Retinal pigment epithelial cell (primary cell): ENCODE measurements around the genes USP6 and SCIMP.

DNA sequence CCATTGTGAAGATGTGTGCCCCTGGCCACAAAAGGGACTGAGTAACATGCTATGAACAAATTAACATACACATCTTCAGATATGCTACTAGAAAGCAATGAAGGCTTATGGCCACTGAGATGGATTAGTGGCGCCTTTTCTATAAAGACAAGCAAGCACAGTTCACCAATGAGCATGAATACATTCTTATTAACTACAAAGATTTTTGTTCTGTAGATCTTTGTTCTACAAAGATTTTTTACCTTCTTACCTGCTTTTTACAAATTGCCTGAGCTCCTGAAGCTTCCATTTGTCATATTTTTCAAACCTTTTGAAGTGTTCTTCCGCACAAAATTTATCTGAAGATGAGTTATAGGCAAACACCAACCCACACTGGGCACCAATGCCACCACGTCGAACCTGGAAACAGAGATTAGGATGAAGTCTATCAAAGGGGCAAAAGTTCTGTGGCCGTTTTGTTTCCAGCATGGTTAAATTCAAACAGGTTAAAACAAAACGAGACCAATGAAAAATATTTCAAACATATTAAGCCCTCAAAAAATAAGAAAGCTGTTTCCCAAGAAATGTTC is 47.2 kb downstream of the ZZEF1 start:
- RRBS, result no CpG with 5 or more reads among the region's 6 CpGs

DNA sequence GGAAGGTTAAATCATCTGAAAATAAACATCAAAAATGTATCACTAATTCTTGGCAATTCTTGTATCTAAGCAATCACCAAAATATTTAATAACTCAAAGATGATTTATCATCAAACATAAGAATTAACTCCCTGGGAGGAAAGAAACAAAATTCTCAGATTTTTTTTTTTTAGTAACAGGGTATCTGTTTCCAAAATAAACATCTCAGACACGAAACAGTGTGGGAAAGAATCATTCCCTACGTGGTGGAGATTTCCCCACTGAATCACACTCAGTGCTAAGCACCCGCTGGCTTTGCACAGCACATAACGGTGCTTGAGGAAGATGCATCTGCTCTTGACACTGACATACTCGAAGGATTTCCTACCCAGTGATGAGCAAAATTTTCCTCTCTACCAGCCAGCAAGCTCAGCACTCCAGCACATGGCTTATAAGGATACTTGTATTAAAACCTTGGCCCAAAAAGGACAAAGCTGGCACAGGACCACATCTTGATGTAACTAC is 59.2 kb downstream of the ANKFY1 start:
- RRBS, result no CpG with 5 or more reads among the region's 5 CpGs

GRCh38 chr17:4519561-4520045 is 20.9 kb downstream of the SPNS2 start:
- RRBS, result no CpG with 5 or more reads among the region's 8 CpGs

DNA sequence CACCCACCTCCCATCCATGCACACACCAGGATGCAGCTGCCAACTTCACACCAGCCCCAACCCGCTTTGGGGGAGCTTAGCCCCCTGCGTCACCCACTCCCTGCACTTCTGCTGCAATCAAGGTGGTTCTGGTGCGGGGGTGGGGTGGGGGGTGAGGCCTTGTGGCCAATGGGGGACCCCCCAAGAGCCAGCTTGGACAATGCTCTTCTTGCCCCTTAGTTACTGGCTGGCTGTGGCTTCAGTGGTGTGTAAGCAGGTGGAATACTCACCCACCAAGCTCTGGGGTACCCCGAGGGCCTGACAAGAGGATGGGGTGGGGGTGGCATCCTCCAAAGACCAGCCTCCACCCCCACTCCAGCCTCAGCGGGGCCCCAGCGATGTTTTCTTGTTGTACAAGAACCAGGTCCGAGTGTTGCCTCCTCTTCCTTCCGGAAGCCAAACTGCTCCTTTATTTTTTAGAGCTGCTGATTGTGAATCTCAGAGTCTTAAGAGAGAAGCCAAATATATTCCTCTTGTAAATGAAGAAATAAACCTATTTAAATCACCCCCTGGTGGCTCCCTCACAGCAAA is 16.6 kb downstream of the MYBBP1A start:
- RRBS, result no CpG with 5 or more reads among the region's 8 CpGs

- RRBS, result no CpG with 5 or more reads among the region's 9 CpGs
These were observed 2.9 kb downstream of the SMTNL2 start for GRCh38 chr17:4587102-4587703.

- RRBS, result no CpG with 5 or more reads among the region's 11 CpGs
These were observed 3.5 kb downstream of the SMTNL2 start for GRCh38 chr17:4587732-4588251.

DNA sequence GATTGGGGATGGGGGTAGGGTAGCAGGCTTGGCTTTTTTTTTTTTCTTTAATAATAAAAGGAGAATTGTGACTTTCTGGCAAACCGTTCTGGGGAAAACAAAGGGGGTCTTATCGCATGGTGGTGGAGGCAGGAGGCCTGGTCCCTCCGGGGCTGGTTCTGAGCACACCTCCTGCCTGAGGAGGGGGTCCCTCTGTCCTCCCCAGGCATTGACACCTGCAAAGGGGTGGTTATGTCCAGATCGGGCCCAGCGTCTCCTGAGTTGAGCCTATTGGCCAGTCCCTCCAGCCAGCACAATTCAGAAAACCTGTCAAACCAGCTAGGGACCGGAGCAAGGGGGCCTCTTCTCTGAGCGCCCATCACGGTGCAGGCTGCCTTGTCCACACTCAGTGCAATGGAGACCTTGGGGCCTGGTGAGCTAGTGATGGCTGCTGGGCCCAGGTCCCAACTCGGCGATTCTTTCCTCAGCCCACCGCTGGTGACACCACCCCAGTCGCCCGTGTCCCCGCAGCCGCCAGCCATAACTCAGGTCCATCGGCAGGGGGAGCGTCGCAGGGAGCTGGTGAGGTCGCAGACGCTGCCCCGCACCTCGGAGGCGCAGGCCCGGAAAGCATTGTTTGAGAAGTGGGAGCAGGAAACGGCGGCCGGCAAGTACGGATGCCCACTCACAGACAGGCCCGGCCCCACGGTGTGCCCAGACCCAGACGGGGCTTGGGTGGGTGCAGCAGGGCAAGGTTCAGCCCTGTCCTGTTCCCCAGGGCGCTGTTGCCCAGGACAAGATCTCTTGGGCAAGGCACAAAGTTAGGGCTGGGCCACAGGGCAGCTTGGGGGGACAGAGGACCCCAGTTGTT is 10.6 kb downstream of the SMTNL2 start:
- RRBS, result 36% methylated on average over 2 of the region's 32 CpGs

GRCh38 chr17:4671773-4672126 is 30.3 kb upstream of the ALOX15 start:
- RRBS, result no CpG with 5 or more reads among the region's 6 CpGs

- RRBS, result no CpG with 5 or more reads among the region's 3 CpGs
These were observed 10.9 kb upstream of the CXCL16 start for GRCh38 chr17:4750637-4750991.

GRCh38 chr17:4772269-4772588 is 543 bp downstream of the TM4SF5 start:
- RRBS, result no CpG with 5 or more reads among the region's 9 CpGs

GRCh38 chr17:4840689-4841022 is 7.5 kb downstream of the MINK1 start:
- RRBS, result no CpG with 5 or more reads among the region's 7 CpGs

GRCh38 chr17:4858450-4859296 is 25.5 kb downstream of the MINK1 start:
- RRBS, result 13% methylated on average over 2 of the region's 11 CpGs

DNA sequence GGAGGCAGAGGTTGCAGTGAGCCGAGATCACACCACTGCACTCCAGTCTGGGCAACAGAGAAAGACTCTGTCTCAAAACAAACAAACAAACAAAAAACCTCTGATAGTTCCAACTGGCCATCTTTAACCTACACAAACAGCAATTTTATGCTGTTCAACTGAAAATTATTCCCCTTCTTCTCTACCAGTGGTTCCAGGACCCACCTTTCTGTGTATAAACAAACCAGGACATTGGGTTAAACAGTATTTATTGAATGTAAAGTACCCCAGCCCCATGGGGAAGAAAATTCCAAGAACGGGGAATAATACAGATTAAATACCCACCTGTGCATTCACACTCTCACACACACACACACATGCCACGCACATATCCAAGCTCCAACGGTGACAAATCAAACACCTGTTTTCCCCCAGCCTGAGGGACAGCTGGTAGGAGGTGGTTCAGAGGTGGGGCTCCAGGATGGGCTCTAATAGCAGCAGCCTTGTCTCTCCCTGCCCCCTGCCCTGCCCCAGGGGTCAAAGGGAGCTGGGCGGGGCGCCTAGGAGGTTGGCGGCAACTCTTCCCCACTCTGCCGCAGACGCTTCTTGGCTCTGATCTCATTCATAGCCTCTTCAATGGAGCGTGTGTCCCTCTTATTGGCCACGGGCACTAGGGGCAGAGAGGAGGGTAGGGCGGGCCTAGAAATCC is 8.2 kb downstream of the ENO3 start:
- RRBS, result no CpG with 5 or more reads among the region's 12 CpGs

DNA sequence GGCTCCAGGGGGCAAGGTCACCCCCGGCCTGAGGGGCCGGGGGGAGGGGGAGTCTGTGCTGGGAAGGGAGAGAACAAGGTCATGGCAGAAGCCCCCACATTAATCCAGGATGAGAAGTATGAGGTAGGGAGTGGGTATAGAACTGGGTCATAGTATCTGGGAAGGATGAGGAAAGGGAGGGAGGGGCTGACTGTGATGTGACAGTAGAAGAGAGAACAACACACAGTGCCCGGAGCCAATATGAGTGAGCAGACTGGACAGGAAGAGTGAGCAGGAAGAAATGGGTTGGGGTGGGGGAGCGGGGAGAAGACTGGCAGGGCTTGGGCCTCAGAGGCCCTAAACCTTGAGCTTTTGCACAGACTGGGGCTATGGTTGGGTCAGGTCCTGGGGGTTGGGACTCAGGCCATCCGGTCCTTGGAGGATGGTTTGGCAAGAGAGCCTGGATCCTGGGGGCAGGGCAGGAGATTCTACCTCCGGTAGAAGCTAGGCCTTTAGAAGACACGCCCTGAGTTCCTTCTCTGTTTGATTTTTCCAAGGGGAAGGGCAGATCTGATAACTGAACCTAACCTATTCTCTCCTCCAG is 1.2 kb downstream of the CAMTA2 start:
- RRBS, result 34% methylated on average over 2 of the region's 7 CpGs

GRCh38 chr17:5014631-5015087 is 16.9 kb downstream of the KIF1C start:
- RRBS, result no CpG with 5 or more reads among the region's 6 CpGs

DNA sequence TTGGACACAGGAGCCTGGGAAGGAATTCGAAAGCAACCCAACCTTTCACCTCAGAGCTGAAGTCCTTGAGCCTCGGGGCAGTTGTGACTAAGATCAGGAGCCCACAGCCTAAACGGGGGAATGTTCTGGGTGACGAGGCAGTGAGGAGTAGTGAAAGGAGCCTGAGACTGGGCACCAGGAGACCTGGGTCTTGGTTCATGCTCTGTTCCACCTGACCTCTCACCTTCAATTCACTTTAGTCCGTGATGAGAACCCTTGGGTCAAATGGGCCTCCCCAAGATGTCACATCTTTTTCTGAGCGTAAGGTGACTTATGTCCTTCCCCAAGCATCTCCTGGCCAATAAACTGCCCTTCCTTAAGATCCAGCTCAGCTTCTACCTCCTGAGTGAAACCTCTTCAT is 9.6 kb upstream of the SLC52A1 start:
- RRBS, result no CpG with 5 or more reads among the region's 6 CpGs

GRCh38 chr17:5115501-5116809 is at the start of gene USP6:
Gene USP6, plus strand, starts transcription at chr17:5116032.
- RRBS, result 35% methylated on average over 18 of the region's 99 CpGs

- RRBS, result no CpG with 5 or more reads among the region's 7 CpGs
These were observed 9.8 kb downstream of the ZNF594 start for GRCh38 chr17:5181625-5182436.

DNA sequence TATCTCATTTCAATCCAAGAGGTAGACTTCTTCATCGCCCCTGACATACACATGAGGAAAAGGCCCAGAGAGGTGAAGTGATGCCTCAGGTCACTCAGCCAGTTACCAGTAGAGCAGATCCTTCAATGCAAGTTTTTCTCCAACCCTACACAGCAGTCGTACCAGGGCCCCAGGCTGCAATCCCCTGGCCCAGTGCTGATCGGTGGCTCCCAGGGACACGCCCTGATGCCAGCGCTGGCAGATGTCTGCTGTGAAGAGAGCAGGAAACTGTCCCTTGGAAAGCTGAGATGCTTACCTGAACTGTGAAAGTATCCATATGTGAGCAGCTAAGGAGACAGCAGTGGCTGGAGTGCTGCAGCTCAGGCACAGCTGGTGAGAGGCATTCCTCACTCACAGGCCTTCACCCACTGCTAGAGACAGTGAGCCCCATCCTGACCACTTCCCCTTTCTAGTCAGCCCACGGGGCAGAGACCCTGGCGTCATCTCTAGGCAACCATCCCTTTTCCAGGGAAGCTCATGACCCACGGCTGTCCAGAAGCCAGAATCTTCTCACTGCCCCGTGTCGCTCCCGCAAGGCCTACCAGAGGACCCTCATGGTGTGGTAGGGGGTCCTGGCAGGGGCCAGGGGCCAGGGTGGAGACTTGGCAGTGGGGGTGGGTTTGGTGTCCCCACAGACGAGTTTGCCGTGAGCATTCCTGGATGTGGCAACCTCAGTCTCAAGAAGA is at the start of gene SCIMP:
Gene SCIMP, minus strand, starts transcription at position 421 of the 725 bp plus-strand sequence.
- RRBS, result no CpG with 5 or more reads among the region's 13 CpGs

GRCh38 chr17:5331801-5332261 is 49.7 kb downstream of the RABEP1 start:
- RRBS, result no CpG with 5 or more reads among the region's 3 CpGs